Neural crest cell (in vitro differentiated cells): ENCODE measurements around a stretch of chr3.

- PRO-cap = no peak
These were observed 634.9 kb upstream of the TGFBR2 start for GRCh38 chr3:29971493-29971947.

DNA sequence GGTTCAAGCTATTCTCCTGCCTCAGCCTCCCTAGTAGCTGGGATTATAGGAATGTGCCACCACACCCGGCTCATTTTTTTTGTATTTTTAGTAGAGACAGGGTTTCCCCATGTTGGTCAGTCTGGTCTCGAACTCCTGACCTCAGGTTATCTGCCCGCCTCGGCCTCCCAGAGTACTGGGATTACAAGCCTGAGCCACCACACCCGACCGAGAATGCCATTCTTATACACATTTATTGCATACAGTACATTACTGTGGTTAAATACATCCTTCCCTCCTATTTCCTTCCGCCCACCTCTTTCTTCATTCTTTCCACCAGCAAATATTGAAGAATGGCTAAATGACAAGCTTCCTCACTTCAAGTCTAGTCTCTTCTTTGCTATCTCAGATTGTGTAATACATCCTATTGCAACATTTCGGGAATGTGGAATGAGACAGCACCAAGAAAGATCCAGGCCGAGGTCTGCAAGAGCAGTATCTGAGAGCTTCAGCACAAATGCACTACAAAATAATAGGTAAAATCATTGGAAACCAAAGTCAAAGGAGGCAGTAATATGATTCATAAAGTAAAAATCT is 94.9 kb upstream of the TGFBR2 start:
- PRO-cap = no peak

GRCh38 chr3:30519055-30519283 is 87.4 kb upstream of the TGFBR2 start:
- PRO-cap = no peak

DNA sequence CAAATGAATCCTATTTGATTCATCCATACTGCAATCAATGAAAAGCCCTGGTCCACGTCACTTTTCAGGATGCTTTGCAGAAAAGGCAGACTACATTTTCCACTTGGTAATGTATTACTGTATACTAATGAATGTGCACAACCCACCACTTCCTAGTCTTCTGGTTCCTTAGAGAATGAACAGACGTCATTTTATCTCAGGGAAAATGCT is 53.5 kb upstream of the TGFBR2 start:
- PRO-cap = no peak

GRCh38 chr3:30604102-30604626 is 2.2 kb upstream of the TGFBR2 start:
- PRO-cap = no peak

DNA sequence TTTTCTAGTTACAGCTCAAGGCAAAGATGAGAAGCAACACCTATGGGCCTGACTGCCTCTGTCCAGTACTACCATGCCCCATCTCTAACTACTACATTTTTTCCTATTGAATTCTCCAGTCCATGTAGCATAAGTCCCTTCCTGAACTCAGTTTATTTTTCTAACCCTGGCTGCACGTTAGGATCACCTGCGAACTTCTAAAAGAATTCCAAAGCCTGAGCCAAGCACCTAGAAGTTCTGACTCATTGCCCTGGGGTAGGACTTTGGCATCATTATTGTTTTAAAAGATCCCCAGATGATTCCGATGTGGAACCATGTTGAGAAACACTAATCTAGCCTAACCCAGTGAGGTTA is 19.4 kb downstream of the TGFBR2 start:
- PRO-cap = no peak

DNA sequence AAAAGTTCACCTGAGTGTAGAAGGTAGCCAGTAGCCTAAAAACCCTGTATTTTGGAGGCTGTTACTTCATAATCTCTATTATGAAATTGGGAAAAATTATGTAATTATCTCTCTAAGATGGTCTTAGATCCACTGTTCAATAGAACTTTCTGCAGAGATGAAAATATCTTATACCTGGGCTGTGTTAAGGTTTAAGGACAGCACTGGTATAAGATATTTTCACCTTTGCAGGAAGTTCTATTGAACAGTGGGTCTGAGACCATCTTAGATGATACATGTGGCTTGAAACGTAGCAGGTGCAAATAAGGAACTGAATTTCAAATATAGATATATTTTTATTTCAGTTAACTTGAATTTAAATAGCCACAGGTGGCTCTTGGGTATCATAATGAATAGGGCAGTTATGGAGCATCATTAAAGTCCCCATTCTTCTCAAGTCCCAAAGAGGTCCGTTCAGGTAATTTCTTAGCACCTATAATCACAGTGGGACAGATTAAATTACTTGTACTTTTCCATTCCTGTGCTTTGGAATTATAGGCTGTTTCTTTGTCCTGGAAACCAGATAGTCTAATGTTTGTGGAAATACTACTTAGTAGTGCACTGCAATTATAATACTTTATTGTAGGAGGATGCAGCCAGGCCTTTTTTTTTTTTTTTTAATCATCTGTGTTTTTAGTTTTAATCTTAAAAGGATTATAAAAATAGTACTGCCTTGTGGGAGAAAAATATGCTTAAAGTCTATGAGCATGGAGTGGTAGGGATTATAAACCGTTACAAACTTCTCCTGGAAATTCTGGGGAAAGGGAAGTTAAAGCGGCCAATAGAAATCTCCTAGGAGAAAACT is 21.3 kb downstream of the TGFBR2 start:
- PRO-cap = no peak

DNA sequence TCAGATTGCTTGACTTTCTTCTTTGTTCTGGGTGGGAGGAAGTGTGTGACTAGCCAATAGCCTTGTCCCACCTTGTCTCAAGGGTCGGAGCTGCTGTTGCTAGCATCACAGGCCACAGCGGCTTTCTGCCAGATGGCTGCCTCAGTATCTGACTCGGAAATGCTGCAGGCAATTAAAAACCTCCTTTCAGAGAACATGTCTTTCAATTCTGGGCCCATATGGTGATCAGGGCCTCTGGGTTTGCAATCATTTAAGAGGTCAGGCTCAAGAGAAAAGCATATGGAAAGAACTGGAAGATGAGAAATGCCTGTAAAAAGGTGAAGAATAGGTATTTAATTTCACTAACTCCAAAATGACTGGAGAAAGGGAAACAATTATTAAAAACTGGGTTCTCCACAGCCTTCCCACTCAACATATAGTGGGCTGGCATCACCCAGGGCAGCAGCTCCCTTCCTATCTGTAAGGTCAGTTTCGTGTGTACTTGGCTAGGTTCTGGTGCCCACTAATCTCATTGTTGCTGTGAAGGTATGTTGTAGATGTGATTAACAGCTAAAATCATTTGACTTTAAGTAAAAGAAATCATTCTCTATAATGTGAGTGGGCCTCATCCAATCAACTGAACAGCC is 32.5 kb downstream of the TGFBR2 start:
- PRO-cap = no peak

- PRO-cap = no peak
These were observed 36.4 kb downstream of the TGFBR2 start for GRCh38 chr3:30642731-30643295.

DNA sequence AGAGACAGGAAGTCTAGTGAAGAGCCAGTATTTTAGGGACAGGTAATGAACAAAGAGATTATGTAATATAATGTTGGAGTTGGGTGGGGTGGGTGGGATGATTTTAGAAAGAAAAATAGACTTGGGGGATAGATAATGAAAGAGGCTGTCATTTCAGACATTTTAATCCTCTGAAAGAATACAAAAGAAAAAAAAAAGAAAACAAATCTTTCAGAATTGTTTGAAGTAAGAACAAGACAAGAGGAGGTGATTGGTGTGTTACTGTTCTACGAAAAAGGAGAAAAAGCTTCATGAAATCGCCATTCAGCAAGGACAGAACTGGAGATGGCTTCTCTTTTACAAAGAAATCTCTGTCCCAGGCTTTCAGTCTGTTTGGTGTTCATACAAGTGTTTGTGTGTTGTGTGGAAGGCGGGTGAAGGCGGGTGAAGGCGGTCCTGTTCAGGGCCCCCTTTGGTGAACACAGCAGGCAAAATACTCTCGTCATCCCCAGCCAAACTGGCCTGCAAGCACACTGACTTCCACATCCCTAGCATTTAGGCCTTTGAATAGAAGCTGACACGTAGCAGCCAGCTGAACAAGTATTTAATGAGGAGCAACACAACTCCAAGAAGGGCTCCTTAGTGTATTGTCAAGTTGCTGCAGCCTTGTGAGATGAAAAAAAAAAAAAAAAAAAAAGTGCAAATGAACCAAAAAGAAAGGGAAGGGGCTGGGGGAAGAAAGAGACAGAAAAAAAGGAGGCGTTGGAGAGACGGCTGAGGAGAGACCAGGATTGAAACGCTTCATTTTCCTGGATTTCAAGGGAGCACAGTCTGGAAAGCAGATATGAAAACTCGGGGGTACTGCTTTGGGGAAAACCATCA is 74.3 kb downstream of the TGFBR2 start:
- PRO-cap = bidirectional peak, plus-strand start at position 484 of the sequence, minus-strand start at position 347 of the sequence

DNA sequence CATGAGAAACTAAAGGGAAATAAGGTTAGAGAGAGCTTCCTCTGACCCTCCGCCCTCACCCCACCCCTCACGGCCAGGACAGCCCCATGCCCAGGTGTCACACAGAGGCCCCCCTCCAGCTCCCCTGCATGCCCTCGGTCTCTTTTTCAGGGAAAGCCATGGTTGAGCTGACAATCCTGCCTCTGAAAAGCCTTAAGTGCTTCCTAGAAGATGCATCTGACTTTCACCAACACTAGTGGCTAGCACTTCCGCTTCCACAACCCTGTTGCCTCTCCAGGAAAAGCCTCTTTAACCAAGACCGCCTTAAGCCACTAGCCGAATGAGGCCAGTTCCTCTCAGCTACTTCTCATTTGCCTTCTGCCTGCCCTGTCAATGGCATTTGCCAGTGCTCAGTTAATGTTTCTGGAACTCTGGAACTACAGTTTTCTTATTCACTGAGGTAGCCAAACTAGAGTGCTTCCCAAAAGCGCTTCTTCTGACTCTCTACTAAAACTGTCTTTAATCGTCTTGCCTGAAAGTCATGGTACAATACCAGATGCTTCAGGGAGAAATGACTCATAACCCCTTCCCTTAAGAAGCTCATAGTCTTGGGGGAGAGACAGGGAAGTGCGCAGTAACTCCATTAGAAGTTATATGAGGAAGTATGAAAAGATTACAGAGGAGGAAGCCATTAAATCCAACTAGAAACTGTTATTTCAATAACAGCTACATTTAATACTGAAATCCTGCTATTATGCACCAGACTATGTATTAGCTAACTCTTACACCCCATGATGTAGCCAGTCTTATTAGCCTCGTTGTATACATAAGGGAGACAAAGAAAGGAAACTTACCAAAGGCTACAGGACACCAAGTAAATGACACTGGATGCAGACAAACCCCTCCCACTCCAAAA is 300.1 kb upstream of the STT3B start:
- PRO-cap = no peak

DNA sequence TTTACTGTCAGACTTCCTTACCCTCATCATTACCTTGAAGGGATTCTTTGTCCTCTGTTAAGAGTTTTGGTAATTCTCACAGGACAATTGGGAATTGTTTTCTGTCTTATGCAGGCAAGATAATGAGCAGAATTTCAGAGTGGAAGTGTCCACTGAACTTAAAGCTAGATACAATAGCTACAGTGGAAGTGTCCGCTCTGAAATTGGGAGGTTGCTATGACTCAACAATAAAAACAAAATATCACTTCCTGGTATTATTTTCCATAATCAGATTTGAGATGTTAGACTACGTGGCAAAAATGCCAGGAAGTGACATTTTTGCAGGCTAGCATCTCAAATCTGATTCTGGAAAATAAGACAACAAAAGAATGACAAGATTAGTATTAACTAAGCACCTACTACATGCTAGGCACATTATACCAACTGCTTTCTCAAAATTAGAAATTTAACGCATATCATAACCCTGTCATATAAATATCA is 267.1 kb upstream of the STT3B start:
- PRO-cap = no peak

GRCh38 chr3:31624721-31625197 is 92.0 kb downstream of the STT3B start:
- PRO-cap = no peak

DNA sequence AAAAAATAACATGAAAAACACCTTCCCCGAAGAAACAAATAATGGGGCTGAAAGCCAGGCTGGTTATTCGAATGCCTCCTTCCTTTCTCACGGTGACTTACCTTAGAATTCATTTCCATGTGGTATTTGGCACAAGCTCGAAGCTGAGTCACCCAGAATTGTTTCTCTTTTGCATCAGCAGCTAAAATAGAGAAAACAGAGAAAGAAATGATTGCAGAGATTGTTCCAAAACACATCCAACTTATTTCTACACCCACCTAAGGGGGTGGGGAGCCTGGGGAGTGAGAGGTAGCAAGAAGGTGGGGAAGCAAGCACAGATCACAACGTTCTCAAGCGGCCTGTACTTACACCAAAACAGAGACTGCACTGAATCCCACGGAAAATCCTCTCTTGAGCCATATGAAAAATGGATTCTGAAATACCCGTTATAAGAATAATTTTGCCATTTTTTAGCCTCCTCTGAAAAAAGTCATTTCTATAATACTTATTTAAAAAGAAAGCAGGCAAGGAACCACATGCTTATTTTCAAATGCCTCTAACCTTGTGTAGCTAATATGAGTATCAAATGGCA is 104.6 kb downstream of the OSBPL10 start:
- PRO-cap = no peak

DNA sequence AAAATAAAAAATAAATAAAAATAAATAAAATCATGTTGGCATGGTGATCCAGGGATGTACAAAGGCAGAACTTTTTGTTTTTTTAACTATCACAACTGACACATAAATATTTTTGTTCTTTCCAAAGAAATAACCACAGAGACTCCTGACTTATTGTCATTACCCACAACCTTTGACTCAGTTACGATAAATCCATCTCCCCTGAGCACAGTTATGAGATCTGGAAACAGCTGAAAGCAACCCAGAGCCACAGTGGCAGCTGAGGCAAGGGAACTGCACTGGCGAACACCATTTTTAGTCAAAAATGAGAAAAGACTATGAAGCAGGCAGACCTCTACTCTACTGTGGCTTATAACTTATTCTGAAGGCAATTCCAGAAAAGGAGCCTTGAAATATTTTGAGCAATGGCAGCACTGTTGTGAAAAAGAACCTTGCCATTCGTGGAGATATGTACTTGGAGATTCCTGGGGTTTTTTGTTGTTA is 23.9 kb downstream of the OSBPL10 start:
- PRO-cap = no peak

DNA sequence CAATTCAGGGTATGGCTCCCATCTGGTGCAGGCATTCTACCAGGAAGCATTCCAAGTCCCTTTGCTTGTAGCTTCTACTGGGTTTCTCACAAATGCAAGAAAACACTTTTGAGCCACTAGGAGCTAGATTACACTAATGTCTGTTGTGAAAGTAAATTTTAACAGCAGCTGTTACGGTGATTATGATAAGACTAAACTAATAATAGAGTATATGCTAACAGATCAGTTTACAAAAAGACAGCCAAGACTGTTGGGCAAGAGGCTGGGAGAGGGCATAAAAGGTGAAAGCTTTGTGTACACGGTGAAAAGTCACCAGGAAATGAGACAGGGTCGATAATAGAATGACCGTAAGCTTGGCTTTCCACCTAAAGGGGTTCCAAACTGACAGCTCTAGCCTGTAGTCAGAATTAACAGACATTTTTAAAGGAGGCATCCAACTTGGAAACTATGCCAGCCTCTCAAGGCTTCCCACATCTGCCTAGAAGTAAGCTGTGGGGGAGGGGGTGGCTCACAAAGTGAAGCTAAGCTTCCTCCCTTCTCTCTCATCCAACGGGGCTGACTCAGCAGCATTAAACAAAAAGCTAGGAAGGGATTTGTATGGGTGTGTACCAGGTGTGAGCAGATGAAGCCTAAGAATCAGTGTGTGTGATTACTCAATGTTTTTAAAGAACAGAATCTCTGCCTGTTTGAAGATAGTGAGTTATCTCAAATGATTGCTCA is 61.1 kb upstream of the GPD1L start:
- PRO-cap = no peak

GRCh38 chr3:32324321-32324812 is 67.3 kb upstream of the CMTM7 start:
- PRO-cap = no peak

- PRO-cap = no peak
These were observed 30.5 kb downstream of the CMTM7 start for GRCh38 chr3:32421870-32422800.

- PRO-cap = no peak
These were observed 47.3 kb downstream of the CMTM7 start for GRCh38 chr3:32438829-32439573.

- PRO-cap = unidirectional peak, plus-strand start at chr3:32502191; bidirectional peak, plus-strand start at chr3:32502507, minus-strand start at chr3:32502355
These were observed 577 bp downstream of the CMTM6 start for GRCh38 chr3:32501865-32502685.